H9 (cell line): ENCODE data around the gene RXYLT1.

DNA sequence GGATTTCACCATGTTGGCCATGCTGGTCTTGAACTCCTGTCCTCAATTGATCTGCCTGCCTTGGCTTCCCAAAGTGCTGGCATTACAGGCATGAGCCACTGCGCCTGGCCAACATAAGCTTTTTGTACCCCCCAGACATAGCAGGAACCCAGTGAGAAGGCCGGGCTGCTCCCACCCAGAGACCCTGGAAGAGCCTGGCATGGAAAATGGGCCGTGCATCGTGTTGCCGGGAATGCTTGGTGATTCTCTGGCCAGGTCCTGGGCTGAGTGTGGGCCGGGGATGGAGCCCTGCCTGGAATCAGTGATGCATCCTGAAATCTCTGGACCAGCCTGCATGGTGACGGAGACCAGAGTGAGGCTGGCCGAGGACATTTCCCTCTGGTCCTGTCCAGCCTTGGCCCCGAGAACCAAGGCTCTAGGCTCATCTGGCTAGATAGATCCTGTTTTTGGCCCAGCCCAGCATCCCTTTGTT lies 46.7 kb upstream of the CTDSP2 start:
- PRO-cap = no peak

GRCh38 chr12:58087211-58088069 lies 146.1 kb downstream of the ATP23 start:
- PRO-cap = no peak

GRCh38 chr12:58912873-58913523 lies 7.3 kb downstream of the LRIG3 start:
- PRO-cap = no peak

DNA sequence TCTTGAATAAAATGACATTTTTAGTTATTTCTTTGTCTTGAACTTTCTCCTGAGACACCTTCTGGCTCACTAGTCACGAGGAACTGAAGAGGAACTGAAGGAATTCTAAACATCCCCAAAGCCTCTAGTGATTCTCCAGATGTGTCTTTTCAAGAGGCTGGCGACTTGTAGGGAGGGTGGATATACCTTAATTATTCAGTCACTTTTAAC lies 211.2 kb upstream of the LRIG3 start:
- PRO-cap = unidirectional peak, minus-strand start at position 85 of the sequence

DNA sequence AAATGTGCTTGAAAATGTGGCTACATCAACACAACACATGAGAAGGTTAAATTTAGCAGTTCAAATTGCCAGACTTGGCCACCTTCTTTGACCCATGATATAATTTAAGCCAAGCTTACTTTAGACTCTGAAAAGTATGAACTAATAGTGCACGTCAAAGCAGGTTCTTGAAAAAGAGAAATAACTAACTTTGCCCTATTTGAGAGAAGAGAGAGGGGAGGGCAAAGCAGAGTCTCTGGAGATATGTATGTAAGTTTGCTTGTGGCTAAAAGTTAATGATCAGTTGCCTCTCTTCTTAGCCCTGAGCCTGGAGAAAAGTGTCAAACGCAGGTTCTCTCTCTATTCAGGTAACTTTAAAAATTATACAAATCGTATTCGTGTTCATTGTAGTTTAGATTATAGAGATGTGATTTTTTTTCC lies 68.8 kb downstream of the SLC16A7 start:
- PRO-cap = no peak

DNA sequence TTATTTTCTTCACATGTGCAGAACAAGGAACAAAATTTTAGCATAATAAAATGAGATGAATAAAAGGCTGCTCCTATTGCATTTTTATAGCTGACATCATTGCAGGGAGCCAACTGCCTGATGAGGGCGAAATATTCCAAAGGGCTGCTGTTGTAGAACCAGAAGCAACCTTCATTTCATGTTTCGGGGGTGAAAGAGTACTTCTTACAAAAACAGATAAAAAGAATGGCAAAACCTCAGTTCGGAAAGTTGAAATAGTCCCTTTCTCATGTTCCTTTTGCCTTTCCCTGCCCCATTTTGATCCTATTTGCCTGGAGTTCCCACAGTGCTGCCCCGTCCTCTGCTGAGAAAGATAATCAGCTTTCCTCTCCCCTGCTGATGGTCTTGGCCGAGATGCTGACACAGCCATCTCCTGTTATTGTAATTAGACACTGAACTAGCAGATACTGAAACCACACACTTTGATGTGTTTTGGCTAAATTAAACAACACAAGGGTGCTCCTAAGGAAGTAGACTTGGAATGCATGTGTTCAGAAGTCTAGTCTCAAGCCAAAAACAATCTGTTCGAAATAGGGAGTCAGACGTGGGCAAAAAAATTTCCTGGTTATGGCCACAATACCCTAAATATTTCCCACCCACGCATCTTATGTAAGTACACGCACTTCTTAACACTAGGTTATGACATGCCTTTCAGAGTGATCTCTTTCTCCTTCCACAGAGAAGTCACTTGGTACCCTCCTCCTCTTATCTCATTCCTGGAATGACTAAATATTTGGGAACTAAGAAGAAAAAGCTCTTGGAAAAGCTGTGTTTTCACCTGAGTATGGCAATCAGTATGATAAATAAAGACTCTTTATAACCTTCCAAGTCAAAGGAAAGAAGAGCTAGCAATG lies 117.2 kb downstream of the PPM1H start:
- PRO-cap = no peak

DNA sequence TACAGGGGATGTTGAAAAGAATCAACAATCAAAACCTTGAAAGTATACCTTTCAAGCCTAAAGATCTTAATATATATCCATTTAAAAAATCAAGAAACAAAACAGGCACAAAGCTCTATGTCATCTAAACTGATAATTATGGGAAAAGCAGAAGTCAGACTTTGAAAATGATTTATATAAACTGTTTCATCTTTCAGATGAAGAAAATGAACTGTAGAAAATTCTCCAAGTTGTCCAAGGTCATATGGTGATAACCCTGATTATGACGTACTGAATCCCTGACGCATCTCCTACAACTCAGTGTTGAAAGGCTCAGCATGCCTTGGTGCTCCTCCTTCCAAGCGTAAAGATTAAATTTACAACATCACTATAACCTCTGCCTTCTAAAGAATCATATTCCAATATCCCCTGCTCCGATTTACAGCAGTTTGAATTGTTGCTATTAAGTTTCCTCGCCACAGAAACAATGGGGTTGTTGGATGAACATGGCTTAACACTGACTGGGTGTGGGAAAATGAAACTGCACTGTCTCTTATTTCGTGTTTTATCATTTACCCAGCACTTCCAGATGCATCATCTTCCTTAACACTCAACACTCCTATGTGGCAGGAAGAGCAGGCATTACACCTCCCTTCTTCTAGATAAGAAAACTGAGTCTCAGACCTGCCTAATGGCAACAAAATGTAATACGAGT lies 74.4 kb downstream of the PPM1H start:
- PRO-cap = no peak

DNA sequence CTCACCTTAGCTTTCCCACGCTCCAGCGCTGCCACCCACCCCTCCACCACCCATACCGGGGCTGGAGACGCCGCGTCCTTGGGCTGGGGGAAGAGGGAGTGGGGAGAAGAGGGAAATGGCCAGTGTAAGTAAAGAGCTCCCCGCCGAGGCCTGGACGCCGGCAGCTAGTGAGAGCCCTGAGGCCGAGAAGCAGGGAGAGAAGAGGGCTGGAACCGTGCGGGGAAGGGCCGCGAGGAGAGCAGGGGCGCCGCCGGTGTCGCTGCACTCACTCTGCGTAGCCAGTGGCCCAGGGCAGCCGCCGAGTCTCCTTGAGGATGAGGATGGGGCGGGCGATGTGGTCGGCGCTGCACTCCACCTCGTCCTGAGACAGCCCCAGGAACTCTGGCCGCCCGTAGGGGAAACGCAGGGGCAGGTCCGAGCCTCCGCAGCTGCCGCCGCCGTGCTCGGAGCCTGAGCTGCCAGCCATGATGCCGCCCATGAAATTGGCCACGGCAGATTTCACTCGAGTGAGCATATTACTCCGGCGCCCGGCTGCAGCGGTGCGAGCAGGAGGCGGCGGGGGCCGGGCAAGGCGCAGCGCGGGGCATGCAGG lies 631 bp downstream of the PPM1H start:
- PRO-cap = bidirectional peak, plus-strand start at position 301 of the sequence, minus-strand start at position 274 of the sequence; bidirectional peak, plus-strand start at position 542 of the sequence, minus-strand start at position 383 of the sequence

GRCh38 chr12:63779506-63780632 lies at the start of gene RXYLT1:
Gene RXYLT1 (plus strand): TSS chr12:63779909.
- PRO-cap = bidirectional peak, plus-strand start at chr12:63779866, minus-strand start at chr12:63780026

- PRO-cap = no peak
Measured at GRCh38 chr12:63811295-63811822, 31.6 kb downstream of the RXYLT1 start.

- PRO-cap = bidirectional peak, plus-strand start at chr12:63843866, minus-strand start at chr12:63843645; bidirectional peak, plus-strand start at chr12:63844240, minus-strand start at chr12:63843996
Measured at GRCh38 chr12:63843202-63844199, 999 bp upstream of the SRGAP1 start.

- PRO-cap = no peak
Measured at GRCh38 chr12:64064941-64065367, 157.1 kb downstream of the KICS2 start.

GRCh38 chr12:64181250-64182364 lies 40.5 kb downstream of the KICS2 start:
- PRO-cap = no peak

GRCh38 chr12:64195316-64195844 lies 26.7 kb downstream of the KICS2 start:
- PRO-cap = unidirectional peak, plus-strand start at chr12:64195575

- PRO-cap = no peak
Measured at GRCh38 chr12:64447687-64448624, 4.0 kb upstream of the TBK1 start.

DNA sequence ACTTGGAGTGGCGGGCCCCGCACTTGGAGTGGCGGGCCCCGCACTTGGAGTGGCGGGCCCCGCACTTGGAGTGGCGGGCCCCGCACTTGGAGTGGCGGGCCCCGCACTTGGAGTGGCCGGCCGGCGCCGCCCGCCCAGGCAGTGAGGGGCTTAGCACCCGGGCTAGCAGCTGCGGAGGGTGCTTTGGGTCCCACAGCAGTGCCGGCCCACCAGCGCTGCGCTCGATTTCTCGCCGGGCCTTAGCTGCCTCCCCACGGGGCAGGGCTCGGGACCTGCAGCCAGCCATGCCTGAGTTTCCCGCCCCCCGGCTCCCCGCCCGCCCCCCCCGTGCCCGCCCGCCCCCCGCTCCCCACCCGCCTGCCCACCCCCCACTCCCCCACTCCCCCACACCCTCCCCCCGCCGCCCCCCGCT lies 67.2 kb upstream of the RASSF3 start:
- PRO-cap = no peak

DNA sequence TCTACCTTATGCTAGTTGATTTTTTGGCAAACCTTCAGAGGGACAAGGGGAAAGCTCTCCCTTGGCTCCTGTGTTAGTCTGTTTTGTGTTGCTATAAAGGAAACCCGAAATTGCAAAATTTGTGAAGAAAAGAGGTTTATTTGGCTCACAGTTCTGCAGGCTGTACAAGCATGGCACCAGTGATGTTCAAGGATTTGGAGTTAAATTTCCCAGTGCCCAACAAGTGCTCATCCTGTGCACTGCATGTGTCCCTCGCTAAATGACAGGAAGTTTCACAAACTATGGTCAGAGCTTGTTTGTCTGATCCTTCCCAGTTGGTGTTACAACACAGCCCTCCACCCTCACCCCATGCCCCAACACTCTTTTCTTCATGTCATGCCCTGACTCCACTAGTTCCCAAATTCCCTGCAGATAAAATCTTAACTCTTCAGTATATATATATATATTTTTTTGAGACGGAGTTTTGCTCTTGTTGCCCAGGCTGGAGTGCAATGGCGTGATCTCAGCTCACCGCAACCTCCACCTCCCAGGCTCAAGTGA lies 13.9 kb upstream of the RASSF3 start:
- PRO-cap = no peak

DNA sequence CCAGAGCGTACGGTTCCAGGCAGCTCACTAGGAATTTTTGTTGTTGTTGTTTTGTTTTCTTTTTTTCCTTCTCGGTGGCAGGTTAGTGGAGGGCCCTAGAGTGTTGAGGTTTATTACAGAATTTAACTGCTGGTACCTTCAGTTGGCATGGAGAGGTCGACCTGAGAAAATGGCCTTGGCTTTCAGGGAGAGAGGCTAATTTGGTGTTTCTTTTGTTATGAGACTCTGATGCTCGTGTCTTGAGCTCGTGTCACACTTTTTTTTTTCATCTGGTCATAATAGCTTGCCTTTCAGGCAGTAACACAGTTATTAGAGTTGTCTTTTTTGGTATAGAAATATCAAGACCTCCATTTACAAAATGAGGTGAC lies 22.6 kb upstream of the GNS start:
- PRO-cap = no peak

DNA sequence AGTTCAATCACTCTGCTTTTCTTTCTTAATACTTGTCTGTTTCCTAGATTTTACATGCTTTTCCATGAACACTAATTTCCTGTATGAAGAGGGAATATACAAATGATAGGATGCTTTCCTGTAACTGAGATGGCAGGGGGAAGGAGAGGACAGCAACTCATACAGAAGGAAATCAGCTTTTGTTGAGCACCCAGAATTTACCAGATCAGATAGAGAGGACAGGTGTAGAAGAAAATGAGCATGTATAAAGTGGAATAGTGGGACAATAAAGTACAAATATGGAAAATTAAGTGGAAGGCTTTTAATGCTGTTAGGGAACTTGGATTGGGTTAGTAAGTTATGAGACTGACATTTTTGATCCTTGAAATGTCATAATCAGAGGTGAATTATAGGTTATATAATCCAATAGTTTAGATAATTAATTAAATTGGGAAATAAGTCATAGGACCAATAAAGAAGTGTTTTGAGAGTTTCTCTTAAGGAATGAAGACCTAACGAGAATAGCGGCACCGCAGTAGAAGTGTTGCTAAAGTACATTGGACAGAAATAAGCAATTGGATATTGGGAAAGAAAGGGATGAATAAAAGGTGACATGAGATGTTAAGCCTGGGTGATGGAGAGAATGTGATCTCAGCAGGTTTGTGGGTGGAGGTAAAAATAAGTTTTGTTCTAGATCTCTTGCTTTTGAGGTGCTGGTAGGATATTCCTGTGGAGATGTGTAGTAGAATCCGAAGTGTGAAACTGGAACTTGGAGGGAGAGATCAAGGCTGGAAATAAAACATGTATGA lies 5.6 kb downstream of the MSRB3 start:
- PRO-cap = no peak

DNA sequence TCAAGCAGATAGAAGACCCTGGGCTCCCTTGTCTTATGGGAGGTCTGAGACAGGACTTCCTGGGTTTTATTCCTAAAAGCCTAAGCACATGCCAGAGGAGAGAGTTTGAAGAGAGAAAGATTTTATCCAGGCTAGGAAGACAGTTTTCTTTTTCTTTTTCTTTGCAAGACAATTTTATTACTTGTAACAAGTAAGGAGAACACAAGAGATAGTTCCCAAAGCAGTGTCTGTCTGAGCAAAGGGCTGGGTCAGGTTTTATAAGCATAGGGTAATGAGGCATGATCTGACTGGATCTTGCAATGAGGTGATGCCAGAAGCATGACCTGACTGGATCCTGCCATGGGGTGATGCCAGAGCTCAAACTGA lies 180.4 kb upstream of the HMGA2 start:
- PRO-cap = no peak